SJSA1 (cell line): Measurements from ENCODE around the genes ABCA9 and SOX9.

- RAMPAGE, long total RNA: no peak
Measured at GRCh38 chr17:68599572-68599805, 1.7 kb downstream of the FAM20A start.

GRCh38 chr17:68790820-68791491, 164.2 kb downstream of the ABCA8 start:
- RAMPAGE, long total RNA: no peak

GRCh38 chr17:68937755-68938522, 17.3 kb downstream of the ABCA8 start:
- RAMPAGE, long total RNA: no peak

- RAMPAGE, long total RNA: no peak
Measured at GRCh38 chr17:68950885-68951406, 4.2 kb downstream of the ABCA8 start.

DNA sequence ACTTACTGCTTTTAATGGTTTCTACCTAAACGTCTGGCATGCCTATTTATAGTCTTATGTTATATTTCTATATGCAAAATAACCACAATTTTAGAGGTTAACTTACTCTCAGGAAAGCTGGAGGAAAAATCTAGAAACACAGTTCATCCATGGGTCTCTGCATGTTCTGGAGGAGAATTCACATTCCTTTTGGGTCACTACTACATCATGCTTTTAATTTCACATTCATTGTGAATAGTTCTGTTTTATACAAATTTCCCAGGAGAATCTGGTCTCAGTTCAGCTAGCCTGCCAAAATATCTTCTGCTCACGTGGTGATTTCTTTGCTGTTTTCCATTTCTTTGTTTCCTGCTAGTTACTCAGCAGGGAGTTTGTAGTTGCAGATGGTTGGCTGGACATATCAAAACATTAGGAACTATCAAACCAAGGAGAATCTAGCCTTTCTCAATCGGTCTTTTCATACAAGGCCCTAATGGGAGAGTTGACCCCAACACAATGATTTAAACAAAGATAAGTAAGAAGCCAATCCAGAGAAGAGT, at the start of gene ABCA9:
TSS of gene ABCA9 (minus strand) at position 168 of the 539 bp plus-strand sequence.
- RAMPAGE, long total RNA: no peak

DNA sequence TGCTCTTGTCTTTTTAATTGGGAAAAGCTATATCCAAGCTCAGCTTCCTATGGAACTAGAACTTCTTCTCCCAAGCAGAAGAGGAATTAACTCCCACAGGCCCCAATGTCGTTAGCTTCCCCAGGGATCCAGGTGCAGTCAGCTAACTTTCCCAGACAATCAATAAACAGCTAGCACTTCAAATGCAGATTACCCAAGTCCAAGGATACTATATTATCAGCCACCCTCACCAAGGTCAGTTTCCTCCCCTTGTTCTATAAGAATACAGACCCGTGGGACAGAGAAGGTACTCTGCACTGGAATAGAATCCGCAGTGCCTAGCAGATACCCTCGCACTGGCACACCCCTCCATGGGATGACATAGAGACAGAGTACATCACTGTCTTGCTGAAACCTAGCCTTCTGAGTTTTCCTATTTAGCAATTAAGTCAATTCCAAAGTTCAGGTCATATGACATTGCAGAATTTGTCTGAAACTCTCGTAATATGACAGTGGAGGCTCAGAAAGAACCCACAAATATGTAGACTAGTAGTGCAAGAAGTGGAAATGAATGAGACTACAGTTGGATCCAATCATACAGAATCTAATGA, 39.9 kb upstream of the ABCA10 start:
- RAMPAGE, long total RNA: no peak

- RAMPAGE, long total RNA: no peak
Measured at GRCh38 chr17:70050977-70051464, 24.0 kb upstream of the KCNJ16 start.

- RAMPAGE, long total RNA: no peak
Measured at GRCh38 chr17:70053378-70054226, 21.4 kb upstream of the KCNJ16 start.

GRCh38 chr17:70077924-70078255, 2.9 kb downstream of the KCNJ16 start:
- RAMPAGE, long total RNA: no peak

- RAMPAGE, long total RNA: no peak
Measured at GRCh38 chr17:70177701-70178399, 8.5 kb downstream of the KCNJ2 start.

DNA sequence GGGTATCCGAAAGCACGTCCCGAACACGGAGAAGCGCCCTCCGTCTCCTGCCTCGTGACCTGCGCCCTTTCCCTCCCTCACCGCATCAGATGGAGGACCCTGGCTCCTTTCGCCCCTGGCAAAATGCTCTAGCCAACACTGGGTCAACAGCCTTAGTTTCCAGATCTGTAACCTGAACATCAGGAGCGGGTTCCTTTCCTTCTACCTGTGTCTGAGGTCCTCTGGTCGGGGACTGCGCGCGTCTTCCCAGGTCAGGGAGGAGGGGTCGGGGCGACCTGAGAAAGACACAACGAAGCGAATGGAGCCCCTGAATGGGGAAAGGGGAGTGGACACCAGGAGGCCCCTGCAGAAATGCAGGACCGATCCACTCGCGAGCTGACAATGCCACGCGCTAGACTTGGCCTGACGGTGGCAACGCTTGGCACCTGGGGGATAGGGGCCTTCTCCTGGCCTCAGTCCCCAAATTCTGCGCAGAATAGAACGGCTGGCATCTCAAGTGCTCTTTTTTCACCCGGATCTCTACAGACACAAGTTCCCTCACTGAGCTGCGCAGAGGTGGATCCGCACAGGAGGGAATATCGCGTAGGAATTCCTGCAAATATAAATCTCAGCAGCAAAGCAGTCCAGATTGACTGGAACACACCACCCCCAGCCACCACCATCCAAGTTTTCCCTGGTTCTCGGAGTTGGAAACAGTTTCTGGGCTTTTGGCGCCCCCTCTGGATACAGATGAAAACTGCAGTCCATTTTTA, 2.6 kb upstream of the SOX9 start:
- RAMPAGE, long total RNA: no peak

DNA sequence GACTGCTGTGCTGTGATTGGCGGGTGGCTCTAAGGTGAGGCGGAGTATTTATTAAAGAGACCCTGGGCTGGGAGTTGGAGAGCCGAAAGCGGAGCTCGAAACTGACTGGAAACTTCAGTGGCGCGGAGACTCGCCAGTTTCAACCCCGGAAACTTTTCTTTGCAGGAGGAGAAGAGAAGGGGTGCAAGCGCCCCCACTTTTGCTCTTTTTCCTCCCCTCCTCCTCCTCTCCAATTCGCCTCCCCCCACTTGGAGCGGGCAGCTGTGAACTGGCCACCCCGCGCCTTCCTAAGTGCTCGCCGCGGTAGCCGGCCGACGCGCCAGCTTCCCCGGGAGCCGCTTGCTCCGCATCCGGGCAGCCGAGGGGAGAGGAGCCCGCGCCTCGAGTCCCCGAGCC, at the start of gene SOX9:
TSS of gene SOX9 (plus strand) at position 77 of the 396 bp plus-strand sequence.
- RAMPAGE, long total RNA: no peak

DNA sequence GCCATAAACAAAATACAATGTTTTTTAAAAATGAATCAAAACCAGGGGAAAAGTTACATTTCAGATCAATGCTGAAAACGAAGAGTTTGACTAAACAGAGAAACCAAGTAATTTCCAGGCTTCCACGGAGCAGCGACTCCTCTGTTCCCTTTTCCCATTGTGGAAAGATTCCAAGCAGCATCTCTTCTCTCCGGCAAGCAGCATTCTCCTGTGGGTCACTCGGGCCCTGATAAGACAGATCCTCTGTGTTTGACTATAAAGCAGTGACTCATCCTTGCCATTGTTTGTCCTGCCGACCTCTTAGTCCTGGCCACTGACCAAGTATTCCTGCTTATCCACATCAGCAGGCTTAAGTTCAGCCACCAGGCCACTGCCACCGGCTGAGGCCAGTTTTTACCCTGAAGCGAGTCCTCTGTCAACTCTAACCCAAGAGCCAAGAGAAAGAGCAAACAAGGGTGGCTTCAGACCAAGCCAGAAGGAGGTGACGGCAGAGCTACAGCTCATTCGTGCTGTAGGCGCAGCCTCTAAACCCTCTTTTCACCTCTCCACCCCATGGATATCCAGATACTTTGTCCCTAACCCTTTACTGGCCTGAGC, 30.7 kb downstream of the SOX9 start:
- RAMPAGE, long total RNA: no peak

DNA sequence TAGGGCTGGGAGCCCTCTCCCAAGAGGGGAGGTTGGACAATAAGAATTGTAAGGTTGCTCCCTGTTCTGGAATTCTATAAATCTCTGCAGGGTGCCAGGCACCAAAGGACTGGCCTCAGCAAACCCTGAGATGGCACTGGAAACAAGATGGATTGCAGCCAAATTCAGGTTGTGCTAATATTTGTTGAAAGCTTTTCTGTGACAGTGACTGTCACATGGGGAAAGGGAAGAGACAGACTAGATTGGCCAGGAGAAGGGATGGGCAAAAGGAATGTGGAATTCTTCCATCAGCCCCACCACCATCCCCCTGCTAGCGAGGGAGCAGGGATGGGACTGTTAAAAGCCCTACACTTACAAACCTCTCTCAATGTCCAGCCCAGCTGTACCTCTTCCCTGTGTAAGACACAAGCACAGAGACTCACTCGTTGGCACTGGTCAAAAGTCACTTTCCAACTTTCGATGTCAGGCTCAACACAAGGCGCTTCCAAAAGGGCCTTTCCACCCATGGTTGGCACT, 62.4 kb downstream of the SOX9 start:
- RAMPAGE, long total RNA: no peak

DNA sequence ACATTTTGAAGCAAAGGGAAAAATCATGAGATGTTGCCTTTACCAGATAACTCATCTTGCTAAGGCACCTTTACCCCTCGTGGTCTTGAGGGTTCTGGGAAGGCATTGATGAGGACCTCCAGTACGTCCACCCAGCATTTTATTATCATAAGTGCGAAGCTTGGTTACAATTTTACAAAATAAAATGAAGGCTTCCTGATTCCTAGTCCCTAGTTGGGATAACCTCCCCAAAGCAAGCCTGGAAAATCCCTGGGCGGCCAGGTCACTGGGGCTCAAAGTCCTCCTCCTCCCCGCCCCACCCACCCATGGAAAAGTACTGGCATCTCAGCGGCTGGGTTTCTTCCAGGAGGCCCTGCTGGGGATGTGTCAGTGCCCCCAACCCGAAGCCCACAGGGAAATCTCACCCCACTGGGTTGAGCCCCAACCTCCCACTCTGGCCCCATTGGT, 324.2 kb downstream of the SOX9 start:
- RAMPAGE, long total RNA: no peak

GRCh38 chr17:72453030-72453386, 332.2 kb downstream of the SOX9 start:
- RAMPAGE, long total RNA: no peak

- RAMPAGE, long total RNA: no peak
Measured at GRCh38 chr17:72463219-72464334, 342.8 kb downstream of the SOX9 start.

GRCh38 chr17:72475002-72475566, 354.3 kb downstream of the SOX9 start:
- RAMPAGE, long total RNA: no peak

DNA sequence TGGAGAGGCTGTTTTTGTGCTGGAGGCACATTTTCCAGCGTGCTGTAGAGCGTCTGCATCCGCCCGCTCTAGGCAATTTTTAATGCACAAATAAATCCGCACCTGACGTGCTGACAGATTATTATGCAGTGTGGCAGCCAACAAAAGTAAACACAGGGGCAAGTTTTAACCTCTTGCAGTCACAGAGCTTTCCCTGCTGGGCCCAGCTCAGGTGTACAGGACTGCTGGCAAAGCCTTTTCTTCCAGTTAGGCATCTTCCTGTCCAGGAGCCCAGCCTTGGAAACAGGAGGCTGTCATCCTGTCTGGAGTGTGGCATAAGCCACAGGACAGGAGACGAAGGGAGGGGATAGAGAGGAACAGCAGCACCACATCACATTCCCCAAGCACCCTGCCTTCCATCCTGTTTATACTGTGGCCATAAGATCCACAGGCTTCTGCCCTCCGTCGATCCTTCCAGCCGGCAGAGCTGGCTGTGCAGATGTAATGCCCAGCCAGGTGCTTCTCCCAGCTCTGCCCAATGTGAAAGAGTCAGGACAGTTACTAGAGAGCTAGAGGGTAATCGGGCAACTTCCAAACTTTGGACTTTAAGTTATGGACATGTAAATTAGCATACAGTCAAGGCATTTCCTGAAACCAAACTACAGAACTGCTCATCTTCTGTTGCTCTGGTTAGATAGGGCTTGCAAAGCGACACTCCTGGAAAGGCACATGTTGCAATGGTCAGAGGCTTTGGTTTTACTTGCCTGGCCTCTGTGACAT, 368.4 kb downstream of the SOX9 start:
- RAMPAGE, long total RNA: no peak

DNA sequence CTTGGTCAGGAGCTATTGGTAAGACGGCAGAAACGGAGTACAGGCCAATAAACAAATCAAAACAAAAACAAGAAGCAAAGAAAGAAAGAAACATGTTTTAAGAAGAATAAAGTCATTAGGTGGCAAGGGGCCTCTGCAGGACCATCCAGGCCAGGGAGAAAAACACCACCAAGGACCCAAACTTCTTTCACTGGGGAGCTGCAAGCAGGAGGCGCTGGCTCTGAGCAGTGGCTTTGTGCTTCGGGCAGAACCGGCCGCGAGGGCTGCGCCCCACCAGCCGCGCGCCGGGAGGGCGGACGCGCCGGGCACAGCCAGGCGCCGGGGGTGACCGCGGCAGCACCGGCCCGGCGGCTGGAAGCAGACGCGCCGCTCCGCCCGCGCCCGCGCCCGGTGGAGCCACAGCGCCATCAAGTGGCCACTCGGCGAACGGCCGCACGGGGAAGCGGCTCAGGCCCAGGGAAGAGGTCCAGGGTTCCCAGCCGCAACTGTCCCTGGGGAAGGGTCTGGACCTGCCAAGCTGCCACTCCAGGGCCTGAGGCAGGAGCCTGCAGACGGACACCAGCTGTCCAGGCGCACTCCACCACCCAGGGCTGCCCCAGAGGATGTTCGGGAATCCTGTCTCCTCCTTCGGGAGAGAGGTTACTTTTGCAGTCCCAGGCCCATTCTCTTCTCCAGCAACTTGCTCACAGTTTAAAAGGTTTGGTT, 419.4 kb downstream of the SOX9 start:
- RAMPAGE, long total RNA: no peak